NCI-H460 (cell line): ENCODE results near the genes NTSR2 and TRIB2.

RAMPAGE:
- cytosol, long total RNA = no peak
- long total RNA = no peak
- nucleus, long total RNA = no peak
Measured at GRCh38 chr2:11352723-11353230, 8.3 kb upstream of the ROCK2 start.

RAMPAGE:
- cytosol, long total RNA = no peak
- long total RNA = no peak
- nucleus, long total RNA = no peak
Measured at GRCh38 chr2:11375863-11376230, 31.4 kb upstream of the ROCK2 start.

DNA sequence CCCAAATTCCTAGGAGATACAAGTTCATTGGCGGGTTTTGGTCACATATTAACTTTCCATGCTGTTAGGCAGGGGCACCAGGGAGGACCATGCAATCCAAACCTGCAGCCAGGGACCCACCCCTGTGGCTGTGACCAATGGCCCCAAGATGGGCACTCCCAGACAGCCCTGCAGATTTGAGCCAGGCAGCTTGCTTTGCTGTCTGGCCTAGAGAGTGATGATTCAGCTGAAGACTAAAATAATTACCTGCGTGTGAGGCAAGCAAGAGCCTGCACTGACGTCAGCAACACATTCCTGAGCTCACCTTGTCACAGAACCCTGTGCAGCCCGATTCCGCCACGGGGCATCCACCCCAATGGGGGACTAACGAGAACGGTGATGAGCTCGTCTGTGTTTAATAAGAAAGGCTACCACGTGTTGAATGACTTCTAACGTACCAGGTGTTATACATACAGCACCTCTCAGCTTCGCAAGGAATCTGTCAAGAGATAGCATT is 45.4 kb upstream of the ROCK2 start:
RAMPAGE:
- cytosol, long total RNA = no peak
- long total RNA = no peak
- nucleus, long total RNA = no peak

DNA sequence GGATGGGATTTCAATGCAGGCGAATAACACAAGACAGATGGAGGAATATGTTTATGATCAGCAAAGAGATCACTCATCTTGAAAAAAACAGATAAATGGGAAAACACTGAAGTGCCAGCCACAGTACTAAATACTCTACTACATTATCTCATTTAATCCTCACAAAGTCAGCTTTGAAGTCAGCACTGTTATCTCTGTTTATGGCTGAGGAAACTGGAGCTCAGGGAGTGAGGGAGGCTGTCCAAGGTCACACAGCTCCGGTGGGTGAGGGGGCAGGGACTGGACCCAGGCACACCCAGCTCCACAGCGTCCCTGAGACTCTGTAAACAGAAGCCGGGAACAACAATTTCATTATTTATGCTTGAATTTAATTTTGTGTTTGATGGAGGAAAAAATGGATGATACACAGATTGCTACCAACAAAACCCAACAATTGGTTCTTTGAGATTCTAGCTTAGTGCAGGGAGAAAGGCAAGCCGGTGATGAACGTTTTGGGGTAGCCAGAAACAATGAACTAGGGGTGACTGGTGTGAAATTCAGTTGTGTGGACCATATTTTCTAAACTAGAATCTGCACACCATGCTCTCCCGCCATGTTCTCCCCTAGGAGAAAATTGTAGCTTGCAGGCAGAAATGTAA is 512 bp upstream of the GREB1 start:
RAMPAGE:
- cytosol, long total RNA = no peak
- long total RNA = no peak
- nucleus, long total RNA = no peak

RAMPAGE:
- cytosol, long total RNA = no peak
- long total RNA = no peak
- nucleus, long total RNA = no peak
Measured at GRCh38 chr2:11669623-11670583, at the start of gene NTSR2. Gene NTSR2 (minus strand): TSS chr2:11670195.

DNA sequence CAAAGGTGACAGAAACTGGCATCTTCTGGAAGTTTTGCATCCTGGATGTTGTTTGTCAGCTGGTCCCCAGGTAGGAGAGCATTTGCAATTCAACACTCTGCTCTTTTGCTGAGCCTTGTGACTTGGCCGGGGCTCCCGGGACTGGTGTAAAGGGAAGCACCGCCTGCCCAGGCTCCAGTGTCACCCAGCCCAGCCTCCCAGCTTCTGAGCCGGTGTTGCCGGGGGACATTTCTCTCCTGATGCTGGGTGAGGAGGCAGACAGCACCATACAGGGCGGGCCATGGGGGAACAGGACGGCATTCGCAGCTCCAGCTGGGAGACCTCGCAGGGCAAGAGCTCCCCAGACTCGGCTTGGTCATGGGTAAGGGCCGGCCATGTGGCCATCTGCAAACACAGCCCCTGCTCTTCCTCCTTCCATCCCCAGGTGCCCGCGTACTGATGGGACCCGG is 7.4 kb upstream of the NTSR2 start:
RAMPAGE:
- cytosol, long total RNA = no peak
- long total RNA = no peak
- nucleus, long total RNA = no peak

GRCh38 chr2:11686516-11686860 is 16.5 kb upstream of the NTSR2 start:
RAMPAGE:
- cytosol, long total RNA = no peak
- long total RNA = no peak
- nucleus, long total RNA = no peak

RAMPAGE:
- cytosol, long total RNA = no peak
- long total RNA = no peak
- nucleus, long total RNA = no peak
Measured at GRCh38 chr2:11688792-11689296, 18.8 kb upstream of the NTSR2 start.

RAMPAGE:
- cytosol, long total RNA = no peak
- long total RNA = no peak
- nucleus, long total RNA = no peak
Measured at GRCh38 chr2:11716703-11717097, 29.7 kb upstream of the LPIN1 start.

GRCh38 chr2:11747688-11748397 is 1.4 kb downstream of the LPIN1 start:
RAMPAGE:
- cytosol, long total RNA = no peak
- long total RNA = no peak
- nucleus, long total RNA = no peak

GRCh38 chr2:11765419-11765822 is 19.0 kb downstream of the LPIN1 start:
RAMPAGE:
- cytosol, long total RNA = no peak
- long total RNA = no peak
- nucleus, long total RNA = no peak

DNA sequence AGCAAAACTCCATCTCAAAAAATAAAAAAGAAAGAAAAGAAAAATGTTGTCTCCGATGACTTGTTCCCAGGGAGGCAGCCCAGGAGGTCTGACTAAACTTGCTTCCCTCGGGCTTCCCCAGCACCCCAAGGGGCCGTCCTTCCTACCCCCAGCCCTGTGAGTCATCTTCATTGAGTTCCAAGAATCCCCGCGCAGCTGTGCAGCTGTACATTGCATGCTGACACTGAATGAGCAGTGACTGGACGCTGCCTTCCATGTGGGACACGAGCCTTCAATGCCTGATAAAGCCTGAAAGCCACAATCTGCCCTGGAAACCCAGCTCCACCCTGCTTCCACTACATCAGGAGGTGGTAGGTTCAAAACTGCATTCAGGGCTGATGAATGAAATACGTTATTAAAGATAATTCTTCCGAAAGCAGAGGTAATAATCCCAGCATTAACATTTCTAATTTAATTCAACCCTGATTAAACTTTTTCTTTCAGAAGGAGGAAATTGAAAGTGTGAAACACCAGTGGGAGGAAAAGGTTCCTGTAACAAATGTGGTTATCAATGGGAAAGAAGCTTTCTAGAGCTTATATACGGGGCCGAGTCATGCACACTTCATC is 360.0 kb downstream of the LPIN1 start:
RAMPAGE:
- cytosol, long total RNA = no peak
- long total RNA = no peak
- nucleus, long total RNA = no peak

GRCh38 chr2:12715852-12716838 is 591 bp upstream of the TRIB2 start:
RAMPAGE:
- cytosol, long total RNA = no peak
- long total RNA = no peak
- nucleus, long total RNA = no peak

GRCh38 chr2:12716839-12717321 is at the start of gene TRIB2:
Gene TRIB2 (plus strand): TSS chr2:12716936.
RAMPAGE:
- cytosol, long total RNA = no peak
- long total RNA = no peak
- nucleus, long total RNA = start-site peak on the plus strand at chr2:12716907-12716969, 41 and 22 reads in 2 replicates

DNA sequence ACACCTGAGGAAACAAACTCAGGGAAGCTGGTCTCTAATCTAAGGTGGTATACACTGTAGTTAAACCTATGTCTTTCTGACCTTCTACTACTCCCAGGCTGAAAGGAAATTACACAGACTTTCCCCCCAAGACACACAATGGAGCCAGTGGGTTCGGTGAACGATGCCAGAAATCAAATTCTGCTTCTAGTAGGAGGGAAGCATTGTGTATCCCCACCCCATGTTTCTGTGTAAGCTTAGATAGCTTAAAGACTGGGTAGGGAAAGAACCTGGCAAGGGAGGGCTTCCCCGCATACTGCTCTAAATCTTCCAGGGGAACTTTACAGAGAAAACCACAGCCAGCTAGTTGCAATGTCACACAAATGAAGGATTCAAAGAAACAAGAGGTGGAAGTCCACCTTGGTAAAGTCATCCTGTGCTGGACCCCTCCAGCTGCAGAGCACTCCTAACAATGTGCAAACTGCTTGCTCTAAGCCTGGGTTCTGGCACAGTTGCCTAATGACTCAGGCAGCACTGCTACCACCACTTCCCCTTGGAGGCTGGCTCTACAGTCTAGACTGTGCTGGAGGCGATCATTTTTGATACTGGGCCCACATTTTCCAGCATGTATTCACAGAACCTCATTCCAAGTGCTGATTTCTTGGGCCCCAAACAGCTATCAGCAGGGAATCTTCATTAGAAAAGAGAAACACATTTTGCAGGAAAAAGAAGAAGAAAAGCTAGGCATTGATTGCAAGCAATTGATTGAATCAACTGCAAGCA is 47.5 kb downstream of the TRIB2 start:
RAMPAGE:
- cytosol, long total RNA = no peak
- long total RNA = no peak
- nucleus, long total RNA = no peak

RAMPAGE:
- cytosol, long total RNA = no peak
- long total RNA = no peak
- nucleus, long total RNA = no peak
Measured at GRCh38 chr2:13006383-13006671, 289.6 kb downstream of the TRIB2 start.

RAMPAGE:
- cytosol, long total RNA = no peak
- long total RNA = no peak
- nucleus, long total RNA = no peak
Measured at GRCh38 chr2:14364686-14364885, 267.9 kb upstream of the LRATD1 start.

GRCh38 chr2:15450537-15451172 is 110.5 kb downstream of the NBAS start:
RAMPAGE:
- cytosol, long total RNA = no peak
- long total RNA = no peak
- nucleus, long total RNA = no peak

DNA sequence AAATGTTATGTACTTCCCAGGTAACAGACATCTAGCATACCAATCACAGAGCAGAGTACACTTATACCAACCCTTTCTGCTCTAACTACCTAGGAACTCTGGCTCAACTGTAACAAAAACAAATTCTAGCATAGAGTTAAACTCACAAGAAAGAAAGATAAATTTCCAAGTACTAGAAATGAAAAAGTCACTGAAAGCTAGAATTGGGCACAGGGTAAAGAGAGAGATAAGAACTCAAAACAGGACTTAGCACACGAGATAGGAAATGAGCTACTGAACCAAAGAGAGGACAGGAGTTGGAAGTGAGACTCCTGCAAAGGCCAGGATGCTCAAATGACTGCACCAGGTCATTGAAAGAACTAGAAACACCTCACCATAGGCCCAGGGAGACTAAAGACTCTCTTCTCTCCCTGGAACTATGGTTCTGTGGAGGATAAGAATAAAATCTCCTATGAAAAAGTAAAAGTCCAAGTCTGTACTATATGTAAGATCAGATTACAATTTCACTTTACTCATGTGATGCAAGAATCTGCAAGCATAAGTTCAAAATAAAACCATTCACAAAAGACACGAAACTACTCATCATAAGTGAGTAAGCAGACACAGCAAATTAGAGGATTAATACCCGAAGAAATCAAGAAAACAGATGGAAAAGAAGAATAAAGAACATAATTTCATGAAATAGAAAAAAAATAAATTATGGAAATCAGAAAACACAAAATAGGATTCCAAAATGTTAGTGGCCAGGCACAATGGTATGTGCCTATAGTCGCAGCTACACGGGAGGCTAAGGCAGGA is 6.6 kb downstream of the NBAS start:
RAMPAGE:
- cytosol, long total RNA = no peak
- long total RNA = no peak
- nucleus, long total RNA = no peak

DNA sequence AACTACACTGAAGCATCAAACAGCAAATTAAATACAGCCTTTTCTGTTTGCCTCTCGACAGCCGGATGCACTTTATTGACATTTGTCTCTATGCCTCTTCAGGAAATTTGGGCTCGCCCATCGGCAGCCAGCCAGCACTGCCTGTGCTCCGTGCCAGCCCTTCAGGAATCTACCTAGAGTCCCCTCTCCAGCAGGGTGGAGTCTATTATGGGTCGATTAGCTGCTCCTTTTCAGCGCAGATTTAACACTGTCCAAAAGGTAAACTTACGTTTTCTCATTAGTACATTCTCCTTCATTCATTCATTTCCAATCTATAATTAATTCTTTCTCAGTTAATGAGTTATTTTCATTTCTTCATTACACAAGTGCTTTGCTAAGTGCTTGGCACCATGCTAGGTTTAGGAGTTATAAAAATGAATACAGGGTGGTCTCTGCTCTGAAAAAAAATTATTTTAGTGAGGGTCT is 91.5 kb downstream of the MYCN start:
RAMPAGE:
- cytosol, long total RNA = no peak
- long total RNA = no peak
- nucleus, long total RNA = no peak